SK-N-MC (cell line): ENCODE measurements around a stretch of chr3.

DNA sequence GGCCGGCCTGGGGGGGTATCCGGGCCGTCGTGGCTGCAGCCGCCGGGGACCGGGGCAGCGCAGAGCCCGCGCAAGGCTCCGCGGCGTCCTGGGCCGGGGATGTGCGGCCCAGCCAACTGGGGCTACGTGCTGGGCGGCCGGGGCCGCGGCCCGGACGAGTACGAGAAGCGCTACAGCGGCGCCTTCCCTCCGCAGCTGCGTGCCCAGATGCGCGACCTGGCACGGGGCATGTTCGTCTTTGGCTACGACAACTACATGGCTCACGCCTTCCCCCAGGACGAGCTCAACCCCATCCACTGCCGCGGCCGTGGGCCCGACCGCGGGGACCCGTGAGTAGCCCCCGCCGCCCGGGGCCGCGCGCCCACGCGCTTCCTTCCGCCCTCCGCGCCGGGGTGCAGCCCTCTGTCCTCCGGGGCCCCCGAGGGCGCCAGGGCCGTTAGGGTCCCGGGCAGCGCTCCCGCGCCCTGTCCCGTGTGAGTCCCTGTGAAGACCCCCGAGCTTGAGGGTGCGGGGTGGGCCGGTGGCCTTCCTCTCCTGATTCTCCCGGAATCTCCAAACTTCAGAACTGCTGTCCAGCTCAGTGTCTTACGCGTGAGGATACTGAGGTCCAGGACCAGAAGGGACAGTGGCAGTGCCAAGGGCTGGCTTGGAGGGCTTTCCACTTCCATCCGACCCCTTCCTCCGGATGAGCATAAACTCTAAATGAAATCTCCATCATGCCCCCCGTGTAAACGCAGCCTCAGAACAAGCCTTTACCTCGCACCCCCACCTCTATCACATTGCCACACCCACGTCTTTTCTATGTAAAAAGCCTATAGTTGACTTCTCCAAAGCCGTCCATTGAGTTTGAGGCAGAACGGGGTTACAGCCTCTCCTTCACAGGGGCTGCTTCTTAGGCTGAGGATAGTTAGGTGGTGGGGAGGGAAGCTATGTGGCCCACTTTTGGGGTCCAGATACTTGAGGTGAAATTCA, 765 bp downstream of the EDEM1 start:
- RRBS, result under 1% methylated on average over 34 of the region's 77 CpGs

- RRBS, result no CpG with 5 or more reads among the region's 1 CpG
Observed at GRCh38 chr3:7573294-7573535, 712.3 kb downstream of the GRM7 start.

DNA sequence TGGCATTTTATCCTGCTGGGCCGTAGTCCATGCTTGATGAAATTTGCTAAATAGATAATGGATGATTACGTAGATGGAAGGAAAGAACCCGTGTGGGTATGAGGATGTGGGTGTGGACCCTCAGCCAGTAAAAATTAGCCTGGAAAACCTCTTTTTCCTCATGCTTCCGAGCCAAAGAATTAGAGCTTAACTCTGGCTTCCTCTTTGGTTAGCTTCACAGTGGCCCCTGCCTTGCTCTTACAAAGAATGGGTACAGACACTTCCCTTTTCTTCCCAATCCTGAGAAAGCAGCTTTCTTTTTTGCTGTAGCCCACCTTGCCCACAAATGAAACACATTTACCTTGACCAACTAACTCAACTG, 786.1 kb downstream of the GRM7 start:
- RRBS, result no CpG with 5 or more reads among the region's 4 CpGs

- RRBS, result no CpG with 5 or more reads among the region's 12 CpGs
Observed at GRCh38 chr3:8492907-8493775, 8.5 kb upstream of the LMCD1 start.

DNA sequence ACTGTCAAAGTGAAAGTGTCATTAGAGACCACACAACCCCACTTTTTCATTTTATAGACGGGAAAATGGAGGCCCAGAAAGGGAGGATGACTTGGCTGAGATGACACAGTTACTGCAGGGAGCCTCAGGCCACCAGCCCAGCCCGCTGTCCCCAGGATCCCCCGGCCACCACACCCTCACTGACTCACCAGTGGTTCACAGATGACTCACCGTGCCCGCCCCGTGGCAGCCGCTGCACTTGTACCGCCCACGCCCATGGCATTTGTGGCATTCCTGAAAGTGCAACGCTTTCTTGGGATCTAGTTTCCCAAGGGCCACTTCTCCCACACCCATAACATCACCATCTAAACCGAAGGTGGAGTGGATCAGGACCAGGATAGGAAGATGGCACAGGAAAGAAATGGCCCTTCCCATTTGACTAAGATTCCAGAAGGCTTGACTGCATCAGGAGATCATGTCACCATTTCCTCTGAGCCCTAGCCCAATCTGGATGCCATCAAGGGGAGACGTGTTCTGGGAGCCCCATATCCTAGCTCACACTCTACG, 15.1 kb downstream of the SSUH2 start:
- RRBS, result no CpG with 5 or more reads among the region's 13 CpGs

DNA sequence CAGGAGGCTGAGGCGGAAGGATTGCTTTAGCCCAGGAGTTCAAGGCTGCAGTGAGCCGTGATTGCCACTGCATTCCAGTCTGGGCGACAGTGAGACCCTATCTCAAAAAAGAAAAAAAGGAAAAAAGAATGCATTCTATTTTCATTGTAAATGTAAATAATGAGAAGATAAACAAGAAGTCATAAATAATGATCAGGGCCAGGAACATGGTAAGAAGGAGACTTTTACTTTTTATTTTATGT, 3.2 kb downstream of the RAD18 start:
- RRBS, result no CpG with 5 or more reads among the region's 3 CpGs

DNA sequence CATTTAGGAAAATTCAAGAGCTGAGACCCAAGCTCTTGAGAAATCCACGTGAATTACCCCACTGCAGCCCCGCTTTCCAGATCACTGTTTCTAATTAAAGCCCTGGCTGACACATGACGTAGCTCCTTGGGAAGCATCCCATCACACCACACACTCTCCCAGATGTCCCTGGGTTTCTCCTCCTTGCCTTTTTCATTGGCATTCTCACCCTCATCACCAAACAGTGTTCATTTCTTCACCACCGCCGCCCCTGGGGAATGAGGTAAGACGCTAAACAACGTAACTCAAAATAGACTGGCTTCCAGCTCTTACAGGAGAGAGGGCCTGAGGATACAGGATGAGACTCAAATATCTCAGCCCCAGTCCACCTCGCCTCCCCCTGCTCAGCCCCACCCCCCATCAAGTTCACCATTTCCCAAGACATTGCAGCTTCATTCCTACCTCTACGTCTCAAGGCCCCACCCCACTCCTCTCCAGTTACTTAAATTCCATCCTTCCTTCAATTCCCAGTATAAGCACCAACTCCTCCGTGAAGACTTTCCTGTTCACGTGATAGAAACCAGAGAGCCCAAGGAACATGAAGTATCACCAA, 95.3 kb downstream of the SRGAP3 start:
- RRBS, result no CpG with 5 or more reads among the region's 11 CpGs

GRCh38 chr3:9247273-9248093, 2.0 kb downstream of the SRGAP3 start:
- RRBS, result 17% methylated on average over 1 of the region's 20 CpGs

DNA sequence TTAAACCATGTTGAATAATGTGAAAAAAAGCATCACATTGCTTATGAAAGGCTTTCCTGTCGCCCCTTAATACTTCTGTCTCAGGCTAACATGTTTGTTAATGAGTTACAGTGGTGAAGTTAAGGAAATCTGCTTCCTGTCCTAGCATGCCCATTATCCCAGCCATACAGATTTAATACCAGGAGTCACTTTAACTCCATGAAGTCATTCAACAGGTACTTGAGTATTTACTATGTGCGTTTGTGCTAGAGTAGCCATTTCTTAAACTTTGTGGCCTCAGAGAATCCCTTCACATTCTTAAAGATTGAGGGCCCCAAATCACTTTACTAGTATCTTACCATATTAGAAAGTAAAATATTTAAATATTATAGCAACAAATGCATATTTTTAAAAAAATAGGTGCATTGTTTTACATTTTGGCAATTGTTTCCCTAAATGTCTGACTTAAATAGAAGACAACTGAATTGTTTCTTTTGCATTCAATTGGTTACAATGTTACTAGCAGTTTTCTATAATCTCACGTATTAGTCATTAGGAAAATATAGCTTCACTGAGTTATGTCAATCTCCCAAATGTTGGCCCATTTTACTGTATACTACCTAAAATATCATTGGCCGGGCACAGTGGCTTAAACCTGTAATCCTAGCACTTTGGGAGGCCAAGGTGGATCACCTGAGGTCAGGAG, 10.0 kb upstream of the SETD5 start:
- RRBS, result no CpG with 5 or more reads among the region's 4 CpGs

DNA sequence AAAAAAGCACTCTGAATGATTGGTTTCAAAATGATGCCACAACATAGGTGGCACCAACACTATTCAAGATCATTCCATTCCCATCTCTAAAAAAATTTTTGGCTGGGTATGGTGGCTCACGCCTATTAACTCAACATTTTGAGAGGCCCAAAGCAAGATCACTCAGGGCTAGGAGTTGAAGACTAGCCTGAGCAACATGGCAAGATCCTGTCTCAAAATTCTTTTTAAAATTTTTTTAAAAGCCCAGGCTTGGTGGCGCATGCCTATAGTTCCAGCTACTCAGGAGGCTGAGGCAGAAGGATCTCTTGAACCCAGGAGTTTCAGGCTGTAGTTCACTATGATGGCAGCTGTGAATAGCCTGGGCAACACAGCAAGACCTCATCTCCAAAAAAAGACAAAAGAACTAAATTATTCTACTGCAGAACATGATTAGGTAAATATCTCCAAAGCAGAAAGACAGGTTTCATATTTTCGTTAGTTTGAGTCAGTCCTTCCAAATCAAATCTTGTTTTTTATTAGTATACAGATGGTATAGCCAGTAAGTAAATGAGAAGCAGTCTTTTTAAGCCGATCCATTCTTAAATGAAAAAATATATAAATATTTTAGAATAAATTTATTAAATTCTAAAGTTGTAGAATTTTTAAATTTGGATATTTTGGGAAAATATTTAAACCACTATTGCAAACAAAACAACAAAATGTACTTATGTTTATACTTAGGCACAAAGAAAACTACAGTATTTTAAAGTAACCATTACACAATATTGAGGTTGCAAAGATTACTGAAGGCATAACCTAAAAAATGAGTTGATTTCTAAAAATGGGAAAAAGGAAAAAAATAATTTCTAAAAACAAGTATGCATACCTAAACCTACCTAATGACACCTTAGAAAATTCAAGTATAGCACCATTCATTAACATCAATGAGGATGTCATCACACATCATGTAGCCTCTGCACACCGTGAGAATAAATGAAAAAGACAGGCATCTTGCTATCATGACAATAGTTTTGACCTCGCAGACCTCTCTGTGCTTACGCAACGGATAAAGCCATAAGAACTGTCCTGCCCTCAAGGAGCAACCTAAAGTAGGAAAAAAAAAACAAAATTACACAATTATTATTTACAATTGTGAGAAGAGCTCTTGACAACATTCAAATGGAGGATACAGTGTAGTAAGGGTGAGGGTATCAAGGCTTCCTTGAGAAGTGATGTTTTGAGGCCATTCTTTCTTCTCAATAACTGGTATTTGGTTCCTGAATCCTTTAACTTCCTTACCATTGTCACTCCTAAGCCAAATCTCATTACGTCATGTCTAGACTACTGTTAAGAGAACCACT, 7.5 kb upstream of the SETD5 start:
- RRBS, result no CpG with 5 or more reads among the region's 9 CpGs

GRCh38 chr3:9467712-9468692, 70.6 kb downstream of the SETD5 start:
- RRBS, result no CpG with 5 or more reads among the region's 7 CpGs

- RRBS, result 83% methylated on average over 4 of the region's 11 CpGs
Observed at GRCh38 chr3:9701578-9702126, 2.0 kb upstream of the CPNE9 start.

GRCh38 chr3:9704289-9705402, 1.0 kb downstream of the CPNE9 start:
- RRBS, result 3% methylated on average over 7 of the region's 70 CpGs

DNA sequence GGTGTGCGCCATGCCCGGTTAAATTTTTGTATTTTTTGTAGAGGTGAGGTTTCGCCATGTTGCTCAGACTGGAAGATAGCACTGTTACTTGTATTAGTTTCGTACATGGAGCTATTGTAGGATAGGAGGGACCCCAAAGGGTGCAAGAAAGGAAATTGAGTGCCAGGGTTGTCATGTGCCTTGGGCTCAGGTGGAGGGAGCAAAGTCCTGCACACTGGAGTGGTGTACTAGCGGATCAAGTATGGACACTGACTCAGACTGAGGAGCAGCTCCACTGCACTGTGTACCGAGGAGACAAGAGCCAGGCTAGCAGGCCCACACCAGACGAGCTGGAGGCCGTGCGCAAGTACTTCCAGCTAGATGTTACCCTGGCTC, 990 bp downstream of the OGG1 start:
- RRBS, result no CpG with 5 or more reads among the region's 9 CpGs

- RRBS, result no CpG with 5 or more reads among the region's 8 CpGs
Observed at GRCh38 chr3:9762816-9763336, 6.9 kb downstream of the CAMK1 start.

GRCh38 chr3:9809147-9809569, 904 bp upstream of the TTLL3 start:
- RRBS, result no CpG with 5 or more reads among the region's 5 CpGs

DNA sequence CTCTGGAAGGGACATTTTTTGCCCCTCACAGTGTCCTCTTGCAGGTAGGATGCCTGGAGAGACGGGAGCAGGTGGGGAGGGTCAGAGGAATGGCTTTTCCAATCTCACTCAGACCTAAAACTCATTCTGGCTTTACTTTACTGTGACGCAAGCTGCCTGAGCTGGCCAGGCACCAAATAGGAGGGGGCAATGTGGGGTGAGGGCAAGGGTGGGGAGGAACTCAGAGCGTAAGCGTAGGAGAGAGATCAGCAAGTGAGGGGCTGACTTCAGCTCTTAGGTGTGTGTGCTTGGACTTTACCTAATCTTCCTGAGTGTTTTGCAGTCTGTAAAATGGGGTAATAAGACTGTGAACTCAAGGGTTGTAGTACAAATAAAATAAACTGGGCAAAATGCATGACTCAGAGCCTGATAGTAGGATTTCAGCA, 3.8 kb upstream of the IL17RE start:
- RRBS, result no CpG with 5 or more reads among the region's 4 CpGs

DNA sequence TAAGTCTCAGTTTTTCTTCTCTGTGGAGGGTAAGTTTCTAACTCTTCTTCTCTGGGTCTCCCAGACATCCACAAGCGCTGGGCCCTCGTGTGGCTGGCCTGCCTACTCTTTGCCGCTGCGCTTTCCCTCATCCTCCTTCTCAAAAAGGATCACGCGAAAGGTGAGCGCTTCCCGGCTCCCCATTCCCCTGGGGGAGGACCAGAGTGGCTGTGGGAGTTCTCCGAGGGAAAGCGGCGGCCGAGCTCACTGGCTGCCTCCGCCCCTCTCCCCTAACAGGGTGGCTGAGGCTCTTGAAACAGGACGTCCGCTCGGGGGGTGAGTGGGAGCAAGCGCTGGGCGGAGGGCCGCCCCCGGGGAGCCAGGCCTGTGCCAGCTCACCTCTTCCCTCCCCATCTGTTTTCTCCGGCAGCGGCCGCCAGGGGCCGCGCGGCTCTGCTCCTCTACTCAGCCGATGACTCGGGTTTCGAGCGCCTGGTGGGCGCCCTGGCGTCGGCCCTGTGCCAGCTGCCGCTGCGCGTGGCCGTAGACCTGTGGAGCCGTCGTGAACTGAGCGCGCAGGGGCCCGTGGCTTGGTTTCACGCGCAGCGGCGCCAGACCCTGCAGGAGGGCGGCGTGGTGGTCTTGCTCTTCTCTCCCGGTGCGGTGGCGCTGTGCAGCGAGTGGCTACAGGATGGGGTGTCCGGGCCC, 947 bp upstream of the CRELD1 start:
- RRBS, result 3% methylated on average over 7 of the region's 53 CpGs

- RRBS, result no CpG with 5 or more reads among the region's 12 CpGs
Observed at GRCh38 chr3:9954940-9955639, 2.9 kb upstream of the PRRT3 start.

- RRBS, result no CpG with 5 or more reads among the region's 6 CpGs
Observed at GRCh38 chr3:9976852-9977557, 9.6 kb downstream of the EMC3 start.